Brain (tissue), 1 donor: ENCODE measurements around a stretch of chr1.

DNA sequence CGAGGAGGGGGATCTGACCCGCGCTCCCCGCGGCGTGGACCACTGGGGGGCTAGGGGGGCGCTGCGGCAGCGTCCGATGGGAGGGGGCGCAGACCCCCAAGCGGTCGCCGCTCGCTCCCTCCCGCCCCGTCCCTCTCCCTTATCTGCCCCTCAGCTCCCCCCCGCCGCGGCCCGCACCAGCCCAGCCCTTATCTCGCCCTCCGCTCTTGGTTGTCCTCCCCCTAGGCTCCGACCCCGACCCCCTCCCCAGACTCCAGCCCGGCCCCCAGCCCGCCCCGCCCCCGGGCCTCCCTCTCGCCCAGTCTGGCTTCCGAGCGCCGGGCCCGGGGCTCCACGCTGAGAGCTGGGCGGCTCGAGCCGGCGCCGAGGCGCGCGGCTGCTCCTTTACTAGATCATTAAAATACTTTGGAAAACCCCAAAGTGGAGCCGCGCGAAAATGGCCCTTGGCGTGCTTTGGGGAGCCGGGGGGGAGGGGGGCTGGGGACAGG, 141.3 kb upstream of the ACOT11 start:
- RRBS: under 1% methylated on average over 13 of the region's 48 CpGs

DNA sequence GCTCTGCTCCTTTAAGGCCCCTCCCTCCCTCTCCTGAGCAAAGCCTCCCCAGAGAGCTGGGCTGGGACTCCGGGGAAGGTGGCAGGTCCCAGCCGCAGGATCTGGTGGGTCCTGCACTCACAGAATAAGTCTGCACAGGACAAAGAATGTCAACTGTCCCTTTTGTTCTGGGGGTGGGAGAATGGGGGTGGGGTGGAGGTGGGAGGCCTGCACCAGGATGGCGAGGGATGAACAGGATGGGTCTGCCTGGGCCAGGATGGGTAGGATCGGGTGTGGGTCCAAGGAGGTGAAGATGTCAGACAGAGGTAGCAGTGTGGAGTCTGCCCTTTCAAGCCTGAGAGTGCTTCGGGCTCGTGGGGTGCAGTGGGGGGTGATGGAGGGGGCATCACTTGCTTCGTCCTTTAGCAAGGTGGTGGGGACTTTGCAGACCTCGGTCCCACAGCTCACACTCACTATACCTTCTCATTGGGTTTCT, 84.4 kb upstream of the ACOT11 start:
- RRBS: no CpG with 5 or more reads among the region's 8 CpGs

- RRBS: no CpG with 5 or more reads among the region's 11 CpGs
Measured at GRCh38 chr1:54464268-54465016, 83.6 kb upstream of the ACOT11 start.

DNA sequence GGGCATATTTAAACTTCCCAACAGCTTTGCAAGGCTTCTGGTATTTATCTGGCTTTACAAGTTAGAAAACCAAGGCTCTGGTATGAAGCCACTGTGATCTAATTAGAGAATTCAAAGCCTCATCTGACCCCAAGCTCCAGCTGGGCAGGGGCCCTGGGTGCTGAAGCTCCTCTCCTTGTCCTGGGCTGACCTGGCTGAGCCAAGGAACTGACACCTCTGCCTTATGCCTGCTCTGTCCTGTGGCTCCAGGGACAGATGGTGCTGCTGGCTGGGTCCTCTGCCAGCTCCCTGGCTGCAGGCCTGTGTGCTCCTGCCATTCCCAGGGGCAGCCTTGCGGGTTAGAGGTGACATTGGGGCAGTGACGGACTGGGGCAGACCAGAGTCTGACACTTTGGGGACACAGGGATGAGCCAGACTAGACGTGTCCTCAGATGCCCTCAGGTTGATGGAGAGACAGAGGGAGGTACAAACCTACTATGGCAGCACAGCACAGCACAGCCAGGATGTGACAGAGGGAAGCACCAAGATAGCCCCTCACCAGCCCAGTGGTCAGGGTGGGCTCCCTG, 11.8 kb downstream of the ACOT11 start:
- RRBS: no CpG with 5 or more reads among the region's 3 CpGs

DNA sequence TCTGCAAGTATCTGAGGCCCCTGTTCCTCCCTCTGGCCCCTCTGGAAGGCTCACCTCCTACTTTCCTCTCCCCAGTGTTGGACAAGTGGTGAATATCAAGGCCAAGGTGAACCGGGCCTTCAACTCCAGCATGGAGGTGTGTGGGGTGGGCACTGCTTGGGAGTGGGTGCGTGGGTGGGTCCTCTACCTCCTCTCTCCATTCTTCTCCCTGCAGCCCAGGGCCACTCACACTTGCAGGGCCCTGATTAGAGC, 30.9 kb downstream of the FAM151A start:
- RRBS: no CpG with 5 or more reads among the region's 2 CpGs

DNA sequence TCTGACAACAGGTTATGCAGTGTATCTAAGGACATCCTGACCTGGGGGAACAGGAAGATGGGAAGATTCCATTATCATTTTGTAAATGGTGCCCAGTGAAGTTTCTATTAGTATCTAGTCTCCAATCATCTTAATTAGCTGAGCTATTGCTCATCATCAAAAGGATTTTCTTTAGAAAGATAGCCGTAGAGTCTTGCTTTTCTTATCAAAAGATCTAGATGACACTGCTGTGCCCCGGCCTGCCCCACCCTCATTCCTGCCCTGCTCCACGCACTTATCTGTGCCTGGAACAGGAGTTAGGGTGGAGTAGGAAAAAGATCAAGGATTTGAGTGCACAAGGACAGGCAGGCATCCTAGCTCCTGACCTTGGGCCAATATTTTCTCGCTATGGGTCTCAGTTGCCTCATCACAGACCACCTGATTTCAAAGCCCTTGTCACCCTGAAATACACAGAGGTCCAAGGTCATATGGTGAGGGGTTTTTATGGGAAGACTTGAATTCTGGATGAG, 456 bp upstream of the MROH7 start:
- RRBS: no CpG with 5 or more reads among the region's 4 CpGs

DNA sequence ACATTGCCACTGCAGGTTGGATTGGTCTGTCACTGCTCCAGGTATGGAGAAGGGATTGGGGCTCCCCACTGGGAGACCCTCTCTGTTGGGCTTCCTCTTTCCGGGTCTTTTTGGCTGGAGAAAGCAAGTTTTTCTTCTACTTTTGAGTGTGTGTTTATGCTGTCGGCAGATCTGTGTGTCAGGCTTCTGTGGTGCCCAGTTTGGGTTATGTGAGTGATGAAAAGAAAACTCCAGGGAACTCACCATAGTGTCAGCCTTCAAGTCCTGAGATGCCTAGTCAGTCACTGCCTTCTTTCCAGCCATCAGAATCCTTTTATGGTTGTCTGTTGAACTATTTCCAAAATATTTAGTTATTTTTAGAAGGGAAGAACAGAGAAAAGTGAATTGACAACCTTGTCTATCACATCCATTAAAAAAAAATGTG, 4.7 kb downstream of the MROH7 start:
- RRBS: no CpG with 5 or more reads among the region's 2 CpGs

DNA sequence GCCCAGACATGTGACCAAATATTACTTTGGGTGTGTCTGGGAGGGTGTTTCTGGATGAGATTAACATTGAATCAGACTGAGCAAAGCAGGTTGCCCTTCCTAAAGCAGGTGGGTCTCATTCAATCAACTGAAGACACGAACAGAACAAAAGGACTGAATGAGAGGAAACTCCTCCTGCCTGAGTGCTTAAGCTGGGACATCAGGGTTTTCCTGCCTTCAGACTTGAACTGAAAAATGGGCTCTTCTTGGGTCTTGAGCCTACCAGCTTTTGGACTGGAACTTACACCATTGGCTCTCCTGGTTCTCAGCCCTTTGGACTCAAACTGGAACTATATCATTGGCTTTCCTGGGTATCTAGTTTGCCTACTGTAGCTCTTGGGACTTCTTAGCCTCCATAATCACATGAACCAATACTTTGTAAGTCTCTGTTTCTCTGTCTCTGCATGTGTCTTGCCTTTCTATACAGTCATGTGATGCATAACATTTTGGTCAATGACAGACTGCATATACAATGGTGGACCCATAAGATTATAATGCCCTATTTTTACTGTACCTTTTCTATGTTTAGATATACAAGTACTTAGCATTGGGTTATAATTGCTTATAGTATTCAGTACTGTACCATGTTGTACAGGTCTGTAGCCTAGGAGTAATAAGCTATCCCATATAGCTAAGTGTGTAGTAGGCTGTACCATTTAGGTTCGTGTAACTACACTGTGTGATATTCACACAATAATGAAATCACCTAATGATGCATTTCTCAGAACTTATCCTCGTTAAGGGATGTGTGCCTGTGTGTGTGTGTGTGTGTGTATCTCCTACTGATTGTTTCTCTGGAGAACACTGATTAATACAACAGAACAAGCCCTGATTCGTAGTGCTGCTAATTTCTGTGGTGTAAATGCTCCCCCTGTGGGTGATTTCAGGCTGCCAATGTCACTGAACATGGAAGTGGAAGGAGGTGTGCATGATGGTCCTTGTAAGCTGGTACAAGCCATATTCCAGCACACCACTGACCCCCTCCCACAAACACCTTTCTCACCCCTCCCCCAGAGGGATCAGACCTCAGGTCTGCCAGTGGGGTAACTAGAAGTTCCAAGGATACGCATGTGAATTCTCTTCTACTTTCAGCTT, 39.3 kb downstream of the DHCR24 start:
- RRBS: no CpG with 5 or more reads among the region's 5 CpGs

DNA sequence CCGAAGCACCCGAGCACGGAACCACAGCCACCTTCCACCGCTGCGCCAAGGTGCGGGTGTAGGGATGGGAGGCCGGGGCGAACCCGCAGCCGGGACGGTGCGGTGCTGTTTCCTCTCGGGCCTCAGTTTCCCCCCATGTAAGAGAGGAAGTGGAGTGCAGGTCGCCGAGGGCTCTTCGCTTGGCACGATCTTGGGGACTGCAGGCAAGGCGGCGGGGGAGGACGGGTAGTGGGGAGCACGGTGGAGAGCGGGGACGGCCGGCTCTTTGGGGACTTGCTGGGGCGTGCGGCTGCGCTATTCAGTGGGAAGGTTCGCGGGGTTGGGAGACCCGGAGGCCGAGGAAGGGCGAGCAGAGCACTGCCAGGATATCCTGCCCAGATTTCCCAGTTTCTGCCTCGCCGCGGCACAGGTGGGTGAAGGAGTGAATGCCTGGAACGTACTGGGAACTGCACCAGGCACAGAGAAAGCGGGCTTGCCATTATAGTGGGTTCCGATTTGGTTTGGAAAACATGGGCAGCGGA, 707 bp downstream of the PCSK9 start:
- RRBS: 4% methylated on average over 7 of the region's 39 CpGs

- RRBS: no CpG with 5 or more reads among the region's 7 CpGs
Measured at GRCh38 chr1:55053085-55053607, 13.8 kb downstream of the PCSK9 start.

GRCh38 chr1:55056142-55056618, 16.8 kb downstream of the PCSK9 start:
- RRBS: no CpG with 5 or more reads among the region's 31 CpGs

- RRBS: no CpG with 5 or more reads among the region's 4 CpGs
Measured at GRCh38 chr1:55064794-55065412, 25.6 kb downstream of the PCSK9 start.

- RRBS: no CpG with 5 or more reads among the region's 8 CpGs
Measured at GRCh38 chr1:55065413-55066287, 26.3 kb downstream of the PCSK9 start.

GRCh38 chr1:55066288-55066750, 27.0 kb downstream of the PCSK9 start:
- RRBS: no CpG with 5 or more reads among the region's 12 CpGs

GRCh38 chr1:55073720-55074294, 34.5 kb downstream of the PCSK9 start:
- RRBS: no CpG with 5 or more reads among the region's 3 CpGs

- RRBS: no CpG with 5 or more reads among the region's 2 CpGs
Measured at GRCh38 chr1:55179633-55180123, 35.5 kb downstream of the USP24 start.

- RRBS: no CpG with 5 or more reads among the region's 4 CpGs
Measured at GRCh38 chr1:55217346-55217839, 2.2 kb upstream of the USP24 start.

GRCh38 chr1:56452848-56453929, 126.2 kb downstream of the PLPP3 start:
- RRBS: 73% methylated on average over 2 of the region's 12 CpGs

DNA sequence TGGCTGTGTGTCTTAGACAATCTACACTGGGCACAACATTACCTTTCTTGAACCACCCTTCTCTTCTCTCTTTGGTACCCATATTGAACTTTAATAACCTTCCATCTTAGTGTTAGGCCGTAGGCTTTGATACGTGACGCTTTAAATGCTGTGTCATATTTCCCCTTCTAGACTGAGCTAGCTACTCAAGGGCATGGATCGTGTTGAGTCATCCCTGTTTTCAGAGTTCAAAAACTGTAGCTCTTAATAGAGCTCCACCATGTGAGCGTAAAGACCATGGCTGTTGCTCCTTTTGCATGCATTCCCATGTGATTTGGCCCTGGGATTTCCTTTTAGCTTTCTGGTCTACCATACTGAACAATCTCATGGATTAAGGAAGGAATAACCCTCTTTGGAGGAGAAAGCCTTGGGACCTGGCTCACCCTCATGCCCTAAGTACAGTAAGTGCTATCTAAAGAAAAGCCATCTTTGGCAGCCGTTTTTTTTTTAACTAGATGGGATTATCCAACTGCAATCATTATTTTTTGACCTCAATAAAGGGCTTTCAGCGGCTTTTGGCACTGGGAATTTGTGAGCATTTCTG, 76.7 kb downstream of the PLPP3 start:
- RRBS: no CpG with 5 or more reads among the region's 7 CpGs

DNA sequence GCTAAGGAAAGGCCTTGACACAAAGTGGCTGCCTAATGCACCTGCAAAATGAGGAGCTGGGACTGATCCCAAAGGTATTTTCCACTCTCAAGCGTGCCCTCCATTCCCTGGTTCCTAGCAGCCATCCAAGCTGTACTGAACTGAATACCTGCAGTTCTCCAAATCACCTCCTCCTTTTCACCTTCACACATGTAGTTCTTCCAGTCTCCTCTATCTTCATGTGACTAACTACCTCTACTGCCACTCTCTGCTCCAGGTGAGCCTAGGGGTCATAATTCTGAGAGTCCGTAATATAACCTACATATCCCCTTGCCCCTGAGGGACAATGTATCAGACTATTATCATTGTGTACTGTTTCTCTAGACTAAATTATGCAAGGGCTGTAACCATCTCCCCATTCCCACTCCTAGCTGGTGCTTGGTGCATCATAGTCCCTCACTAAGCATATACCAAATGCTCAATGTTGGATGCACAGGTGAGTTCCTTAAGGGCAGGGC, 60.3 kb downstream of the PLPP3 start:
- RRBS: no CpG with 5 or more reads among the region's 2 CpGs